Heart (tissue), 3 donors: ENCODE data around the genes GPR143 and HCCS.

- RAMPAGE, long total RNA, 2 experiments, result no peak in any of the 2 experiments
These were observed 49.9 kb downstream of the PRKX start for GRCh38 chrX:3663549-3663922.

DNA sequence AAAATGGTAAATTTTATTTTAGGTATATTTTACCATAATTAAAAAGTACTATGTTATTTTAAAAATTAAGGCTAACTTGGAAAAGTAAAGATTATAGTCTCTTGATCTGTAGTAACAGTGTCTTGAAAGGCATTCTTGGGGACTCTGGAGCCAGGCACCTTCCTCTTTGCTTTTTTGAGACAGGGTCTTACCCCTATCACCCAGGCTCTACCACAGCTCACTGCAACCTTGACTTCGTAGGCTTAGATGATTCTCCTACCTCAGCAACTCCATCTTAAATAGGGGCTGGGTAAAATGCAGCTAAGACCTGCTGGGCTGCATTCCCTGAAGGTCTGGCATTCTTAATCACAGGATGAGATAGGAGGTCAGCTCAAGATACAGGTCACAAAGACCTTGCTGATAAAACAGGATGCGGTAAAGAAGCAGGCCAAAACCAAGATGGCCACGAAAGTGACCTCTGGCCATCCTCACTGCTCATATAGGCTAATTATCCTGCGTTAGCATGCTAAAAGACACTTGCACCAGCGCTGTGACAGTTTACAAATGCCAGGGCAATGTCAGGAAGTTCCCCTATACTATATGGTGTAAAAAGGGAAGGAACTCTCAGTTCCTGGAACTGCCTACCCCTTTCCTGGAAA lies 770.8 kb upstream of the PRKX start:
- RAMPAGE, long total RNA, 2 experiments, result no peak in any of the 2 experiments

- RAMPAGE, long total RNA, 2 experiments, result no peak in any of the 2 experiments
These were observed 1176.6 kb downstream of the NLGN4X start for GRCh38 chrX:5052064-5052465.

DNA sequence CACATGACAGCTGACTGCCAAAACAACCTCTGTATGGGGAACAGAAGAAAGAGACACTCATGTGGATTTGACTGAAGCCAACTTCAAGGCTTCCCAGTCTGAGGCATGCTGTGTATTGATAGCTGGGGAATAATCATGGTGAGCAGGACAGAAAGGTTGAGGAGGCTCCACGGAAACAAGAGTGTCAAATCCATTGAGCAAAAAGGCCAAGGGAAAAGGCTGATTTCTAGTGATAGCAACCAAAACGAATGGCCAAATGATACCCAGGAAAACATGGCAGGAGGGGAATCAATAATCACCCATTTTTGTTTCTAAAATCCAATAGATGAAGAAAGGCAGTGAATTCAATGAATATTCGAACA lies 74.1 kb upstream of the VCX3A start:
- RAMPAGE, long total RNA, 2 experiments, result no peak in any of the 2 experiments

- RAMPAGE, long total RNA, 2 experiments, result no peak in any of the 2 experiments
These were observed 729 bp upstream of the STS start for GRCh38 chrX:7146858-7147107.

DNA sequence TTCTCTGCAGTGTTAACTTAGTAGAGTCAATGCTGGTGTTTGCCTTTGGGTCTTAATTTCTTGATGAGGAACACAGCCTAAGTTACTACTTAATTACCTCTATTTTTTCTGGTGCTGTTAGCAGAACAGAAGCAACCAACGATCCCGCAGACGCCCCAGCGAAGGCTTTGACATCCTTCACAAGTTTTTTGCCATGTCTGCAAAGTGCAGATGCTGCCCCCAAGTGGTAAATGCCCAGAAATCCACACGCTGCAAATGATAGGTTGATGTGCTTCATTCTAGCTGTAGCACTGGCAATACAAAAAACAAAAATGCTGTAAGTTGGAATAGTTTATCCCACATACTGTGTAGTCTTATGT lies 1.4 kb downstream of the PNPLA4 start:
- RAMPAGE, long total RNA, 2 experiments, result no peak in any of the 2 experiments

DNA sequence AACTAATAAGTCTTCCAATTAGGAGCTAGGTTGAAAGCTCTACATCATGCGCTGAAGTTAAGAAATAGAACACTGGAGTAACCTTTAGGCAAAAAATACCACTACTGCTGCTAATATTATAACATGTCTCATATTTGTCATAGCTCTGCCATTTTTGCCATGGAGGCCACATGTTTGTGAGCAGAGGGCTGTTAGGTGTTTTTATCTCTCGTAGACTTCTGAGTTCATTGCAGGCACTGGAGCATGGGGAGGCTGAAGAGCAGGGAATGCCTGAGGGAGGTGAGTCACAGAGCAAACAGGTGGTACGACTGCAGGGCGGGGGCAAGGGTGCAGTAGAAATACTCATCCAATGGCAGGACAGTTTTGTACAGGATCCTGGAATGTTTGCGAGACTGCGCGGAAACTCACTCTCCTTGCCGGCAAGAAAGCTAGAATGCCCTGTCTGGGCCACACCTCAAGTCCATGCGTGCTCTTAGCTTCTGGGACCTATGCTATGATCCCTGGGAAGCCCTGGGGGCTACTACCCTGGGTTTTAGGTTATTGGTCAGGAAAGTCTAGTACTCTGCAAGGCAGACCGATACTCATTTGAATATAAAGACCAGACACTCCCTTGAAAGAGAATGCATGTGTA lies 19.9 kb upstream of the VCX2 start:
- RAMPAGE, long total RNA, 2 experiments, result no peak in any of the 2 experiments

DNA sequence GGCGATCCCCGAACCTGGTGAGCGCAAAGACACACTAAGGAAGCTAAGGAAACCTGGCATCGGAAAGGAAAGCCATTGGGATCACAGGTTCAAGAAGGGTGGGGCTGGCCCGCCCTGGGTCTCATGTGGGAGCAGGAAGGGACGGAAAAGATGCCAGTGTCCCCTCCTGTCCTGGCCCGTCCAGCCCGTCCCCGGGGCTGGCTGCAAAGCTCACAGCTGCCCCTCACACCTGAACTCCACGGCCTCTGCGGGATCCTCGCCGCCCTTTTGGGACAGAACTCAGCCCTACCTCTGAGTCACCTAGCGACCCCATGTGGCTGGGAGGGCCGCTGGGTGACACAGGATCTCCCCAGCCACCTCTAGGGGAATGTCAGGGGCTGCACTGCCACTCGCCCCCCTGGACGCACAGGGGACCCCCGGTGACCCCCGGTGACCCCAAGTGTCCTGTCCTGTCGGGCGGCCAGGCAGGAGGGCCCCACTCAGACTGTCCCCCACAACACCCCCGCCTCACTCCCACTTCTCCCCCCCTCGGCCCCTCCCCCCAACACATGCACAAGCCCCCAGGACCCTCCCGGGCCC lies 776 bp downstream of the FAM9B start:
- RAMPAGE, long total RNA, 2 experiments, result no peak in any of the 2 experiments

DNA sequence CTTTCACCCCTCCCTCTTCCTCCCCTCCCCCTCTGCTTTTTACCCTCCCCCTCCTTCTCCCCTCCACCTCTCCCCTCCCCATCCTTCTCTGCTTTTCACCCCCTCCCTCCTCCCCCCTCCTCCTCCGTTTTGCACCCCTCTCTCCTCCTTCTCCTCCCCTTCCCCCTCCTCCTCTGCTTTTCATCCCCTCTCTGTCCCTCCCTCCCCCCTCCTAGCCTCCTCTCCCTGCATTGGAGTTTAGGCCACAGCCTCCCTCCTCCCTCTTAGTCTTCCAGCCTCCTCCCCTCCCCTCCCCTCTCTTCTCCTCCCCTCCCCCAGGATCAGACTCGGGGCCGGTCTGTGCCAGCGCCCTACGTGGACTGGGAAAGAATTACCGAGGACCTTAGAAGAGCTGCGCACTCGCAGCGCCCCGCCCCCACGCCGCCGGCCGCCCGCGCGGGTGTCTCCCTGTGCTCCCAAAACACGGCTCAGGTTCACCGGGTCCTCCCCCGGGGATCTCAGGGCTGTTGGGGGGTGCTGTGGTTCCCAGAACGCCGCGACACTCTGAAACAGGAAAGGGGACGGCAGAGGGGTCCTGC lies 122.4 kb upstream of the TBL1X start:
- RAMPAGE, long total RNA, 2 experiments, result no peak in any of the 2 experiments

GRCh38 chrX:9471482-9471953 lies 6.7 kb downstream of the TBL1X start:
- RAMPAGE, long total RNA, 2 experiments, result no peak in any of the 2 experiments

GRCh38 chrX:9719399-9719829 lies 46.2 kb downstream of the GPR143 start:
- RAMPAGE, long total RNA, 2 experiments, result no peak in any of the 2 experiments

GRCh38 chrX:9765179-9766065 lies at the start of gene GPR143:
Gene GPR143 (minus strand): TSS chrX:9765847.
- RAMPAGE, long total RNA, 2 experiments, result no peak in any of the 2 experiments

DNA sequence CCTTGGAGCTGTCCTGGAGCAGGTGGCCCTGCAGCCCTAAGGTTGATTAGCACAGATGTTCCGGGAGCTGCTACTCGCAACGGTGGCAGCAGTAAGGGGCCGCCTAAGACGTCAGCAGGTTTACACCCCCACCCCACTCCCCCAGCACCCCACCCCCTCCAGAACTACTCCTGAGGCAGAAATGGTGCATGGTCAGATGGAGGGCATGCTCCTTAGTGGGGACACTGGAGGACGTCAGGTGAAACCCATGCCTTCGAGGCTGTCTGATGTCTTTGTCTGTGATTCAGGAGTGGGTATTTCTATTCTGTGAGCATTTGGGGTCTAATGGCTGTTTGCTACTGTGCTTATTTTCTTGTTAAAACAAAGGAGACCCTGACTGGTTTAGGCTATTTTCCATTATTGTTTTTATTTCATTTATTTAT lies 88.5 kb upstream of the CLDN34 start:
- RAMPAGE, long total RNA, 2 experiments, result no peak in any of the 2 experiments

GRCh38 chrX:10012113-10012581 lies 45.0 kb downstream of the CLDN34 start:
- RAMPAGE, long total RNA, 2 experiments, result no peak in any of the 2 experiments

DNA sequence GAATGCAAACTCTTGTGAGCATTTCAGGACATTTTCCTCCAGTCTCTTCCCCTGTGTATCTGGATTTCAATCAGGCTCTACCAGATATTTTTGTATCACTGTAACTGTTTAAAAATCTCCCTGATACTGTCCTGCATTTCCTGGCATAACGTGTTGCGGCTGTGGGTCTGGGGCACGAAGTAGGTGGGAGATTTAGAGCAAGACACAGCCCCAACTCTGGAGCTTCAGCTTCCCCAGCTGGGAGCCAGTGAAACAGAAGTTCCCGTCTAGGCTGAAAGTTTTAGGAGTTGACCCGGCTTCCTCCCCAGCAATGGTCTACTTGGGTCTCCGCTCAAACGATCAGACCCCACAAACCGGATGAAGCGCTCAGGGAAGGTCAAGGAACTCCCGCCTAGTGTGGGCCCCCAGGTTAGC lies 46.9 kb downstream of the CLDN34 start:
- RAMPAGE, long total RNA, 2 experiments, result no peak in any of the 2 experiments

GRCh38 chrX:10579027-10579410 lies 41.4 kb downstream of the MID1 start:
- RAMPAGE, long total RNA, 2 experiments, result no peak in any of the 2 experiments

DNA sequence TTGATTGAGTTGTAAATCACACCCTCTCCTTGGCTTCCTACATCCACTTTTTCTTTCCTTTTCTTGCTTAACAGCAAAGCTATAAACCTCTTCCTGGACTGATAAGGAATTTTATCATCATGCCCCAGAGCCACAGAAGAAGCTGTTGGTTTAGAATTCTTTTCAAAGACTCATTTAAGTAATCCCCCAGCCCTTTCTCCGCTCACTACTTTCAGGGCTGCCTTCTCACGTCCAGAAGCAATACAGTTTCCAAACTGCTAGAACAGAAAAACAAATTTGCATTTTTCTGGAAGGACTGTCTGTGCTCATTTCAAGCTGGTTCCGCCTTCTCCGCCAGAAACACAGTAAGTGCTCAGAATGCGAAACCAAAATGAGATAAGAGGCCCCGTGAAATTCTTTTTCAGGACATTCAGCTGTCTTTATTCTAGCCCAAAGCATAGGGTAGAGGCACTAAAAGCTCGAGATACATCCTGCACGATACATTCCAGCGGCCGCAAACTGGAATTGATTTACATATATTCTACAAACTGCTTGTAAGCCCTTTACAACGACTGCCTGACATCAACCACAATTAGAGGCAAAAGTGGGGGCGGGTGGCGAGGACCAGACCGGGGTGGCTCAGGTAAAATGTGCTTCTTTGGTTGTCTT lies 764 bp downstream of the MID1 start:
- RAMPAGE, long total RNA, 2 experiments, result no peak in any of the 2 experiments

GRCh38 chrX:10633661-10634083 lies 13.3 kb upstream of the MID1 start:
- RAMPAGE, long total RNA, 2 experiments, result no peak in any of the 2 experiments

GRCh38 chrX:11111032-11111603 lies at the start of gene HCCS:
Gene HCCS (plus strand): TSS chrX:11111332.
- RAMPAGE, long total RNA, 2 experiments, result start-site peak on the plus strand in 2 of 2 experiments, at chrX:11111297-11111359 at its widest, 310 to 3,083 reads per replicate

DNA sequence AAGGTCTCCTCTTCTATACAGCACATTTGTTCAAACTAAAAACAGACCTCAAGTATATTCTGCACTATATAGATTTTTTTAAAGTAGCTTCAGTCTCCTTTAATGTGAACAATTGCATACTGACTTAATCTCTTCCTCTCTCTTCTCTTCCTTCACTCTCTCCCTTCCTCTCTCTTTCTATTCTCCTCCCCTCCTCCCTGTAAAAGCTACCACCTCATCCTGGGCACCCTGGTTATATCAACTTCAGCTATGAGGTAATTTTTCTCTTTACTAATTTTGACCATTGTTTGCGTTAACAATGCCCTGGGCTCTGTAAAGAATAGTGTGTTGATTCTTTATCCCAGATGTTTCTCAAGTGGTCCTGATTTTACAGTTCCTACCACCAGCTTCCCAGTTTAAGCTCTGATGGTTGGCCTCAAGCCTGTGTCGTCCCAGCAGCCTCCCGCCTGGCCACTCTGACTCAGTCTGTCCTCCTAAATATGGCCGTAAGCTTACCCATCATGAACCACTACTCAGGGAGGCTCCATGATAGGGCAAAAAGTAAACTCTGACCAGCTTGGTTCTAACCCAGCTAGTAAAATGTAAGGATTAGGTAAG lies 3.5 kb downstream of the AMELX start:
- RAMPAGE, long total RNA, 2 experiments, result no peak in any of the 2 experiments